A549 (cell line): ENCODE measurements around the genes ATP6V1FNB, TSPAN33 and AHCYL2.

DNA sequence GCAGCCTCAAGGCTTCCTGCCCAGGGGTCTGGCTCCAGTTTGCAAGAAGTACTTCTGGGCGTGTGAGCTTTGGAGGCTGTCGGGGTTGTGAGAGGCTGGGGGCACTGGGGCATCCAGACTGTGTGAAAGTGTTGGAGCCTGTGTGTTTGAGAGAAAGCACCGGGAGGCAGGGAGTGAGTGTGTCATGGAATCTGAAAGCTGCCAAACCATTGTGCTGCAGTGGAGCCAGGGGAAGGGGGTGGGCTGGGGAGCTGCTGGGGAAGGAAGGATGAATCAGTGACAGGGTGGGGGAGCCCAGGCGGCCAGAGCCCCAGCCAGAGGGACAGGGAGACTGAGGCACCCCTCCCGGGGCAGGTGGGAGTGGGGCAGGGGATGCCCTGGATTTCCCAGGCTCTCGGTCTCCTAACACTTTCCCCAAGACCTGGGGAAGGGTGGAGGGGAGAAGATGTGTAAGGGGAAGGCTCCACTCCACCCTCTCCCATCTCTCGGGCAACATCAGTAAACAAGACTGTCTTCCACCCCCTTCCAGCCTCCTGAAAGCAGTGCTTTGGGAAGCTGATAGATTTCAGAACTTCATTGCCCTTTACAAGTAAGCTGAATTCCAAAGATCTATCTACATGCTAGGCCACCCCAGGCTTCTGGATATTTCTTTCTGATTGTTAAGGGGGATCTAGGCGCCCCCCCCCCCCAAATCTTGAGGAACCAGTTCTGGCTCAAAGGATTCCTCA, 3.6 kb downstream of the FLNC start:
- PRO-cap, result no peak
CAGE:
- cytosol, long polyA plus RNA, result no peak
- long polyA plus RNA, result no peak
- nucleus, long polyA plus RNA, result no peak

GRCh38 chr7:128835794-128836342, 5.7 kb downstream of the FLNC start:
- PRO-cap, result no peak
CAGE:
- cytosol, long polyA plus RNA, result no peak
- long polyA plus RNA, result no peak
- nucleus, long polyA plus RNA, result no peak

DNA sequence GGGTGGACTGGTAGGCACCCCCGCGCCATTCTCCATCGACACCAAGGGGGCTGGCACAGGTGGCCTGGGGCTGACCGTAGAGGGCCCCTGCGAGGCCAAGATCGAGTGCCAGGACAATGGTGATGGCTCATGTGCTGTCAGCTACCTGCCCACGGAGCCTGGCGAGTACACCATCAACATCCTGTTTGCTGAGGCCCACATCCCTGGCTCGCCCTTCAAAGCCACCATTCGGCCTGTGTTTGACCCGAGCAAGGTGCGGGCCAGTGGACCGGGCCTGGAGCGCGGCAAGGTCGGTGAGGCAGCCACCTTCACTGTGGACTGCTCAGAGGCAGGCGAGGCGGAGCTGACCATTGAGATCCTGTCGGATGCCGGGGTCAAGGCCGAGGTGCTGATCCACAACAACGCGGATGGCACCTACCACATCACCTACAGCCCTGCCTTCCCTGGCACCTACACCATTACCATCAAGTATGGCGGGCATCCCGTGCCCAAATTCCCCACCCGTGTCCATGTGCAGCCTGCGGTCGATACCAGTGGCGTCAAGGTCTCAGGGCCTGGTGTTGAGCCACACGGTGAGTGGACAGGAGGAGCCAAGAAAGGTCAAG, 14.6 kb downstream of the FLNC start:
- PRO-cap, result no peak
CAGE:
- cytosol, long polyA plus RNA, result no peak
- long polyA plus RNA, result no peak
- nucleus, long polyA plus RNA, result no peak

DNA sequence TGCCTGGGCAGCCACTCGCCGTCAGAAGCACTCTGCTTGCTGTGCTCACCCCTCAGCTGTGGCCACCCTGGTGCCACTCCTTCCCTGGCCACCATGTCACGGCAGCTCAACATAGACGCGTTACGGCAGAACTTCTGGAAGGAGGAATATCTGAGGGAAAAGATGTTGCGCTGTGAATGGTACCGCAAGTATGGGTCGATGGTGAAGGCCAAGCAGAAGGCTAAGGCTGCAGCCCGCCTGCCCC, at the start of gene ATP6V1FNB:
TSS of gene ATP6V1FNB (plus strand) at position 14 of the 244 bp plus-strand sequence.
- PRO-cap, result no peak
CAGE:
- cytosol, long polyA plus RNA, result no peak
- long polyA plus RNA, result no peak
- nucleus, long polyA plus RNA, result no peak

DNA sequence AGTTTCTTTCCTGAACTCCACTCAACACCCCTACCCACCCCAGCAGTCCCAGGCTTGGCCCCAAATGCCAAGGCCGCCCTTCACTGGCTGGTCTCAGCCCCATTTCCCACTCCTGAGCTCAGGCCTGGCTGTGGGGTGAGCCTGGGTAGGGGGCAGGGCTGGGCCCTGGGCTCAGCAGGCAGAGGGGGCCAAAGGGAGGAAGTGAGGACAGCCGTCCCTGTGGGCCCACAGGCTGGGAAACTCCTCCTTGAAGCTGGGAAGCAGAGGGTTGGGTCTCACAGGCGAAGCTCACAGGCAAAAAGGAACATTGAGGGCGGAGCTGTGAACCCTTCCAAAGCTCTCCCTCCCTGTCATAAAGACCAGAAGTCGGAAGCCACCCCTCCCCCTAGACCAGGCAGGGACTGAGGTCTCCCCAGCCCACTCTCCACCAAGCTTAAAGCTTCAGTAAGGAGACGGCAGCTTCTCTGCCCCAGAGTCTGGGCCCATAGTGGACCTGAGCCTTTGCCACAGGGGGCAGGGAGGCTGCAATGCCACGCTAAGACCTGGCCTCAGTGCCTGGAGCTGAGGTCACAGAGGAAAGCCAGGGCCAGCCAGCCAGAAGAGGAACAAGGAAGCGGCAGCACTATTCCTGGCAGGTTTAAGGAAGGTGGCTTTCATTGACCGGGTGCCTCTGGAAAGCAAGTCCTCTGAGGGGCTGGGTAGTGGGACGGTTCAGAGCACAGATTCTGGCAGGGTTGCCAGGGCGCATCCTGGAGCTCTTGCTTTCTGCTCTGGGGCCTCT, 1.0 kb upstream of the KCP start:
- PRO-cap, result no peak
CAGE:
- cytosol, long polyA plus RNA, result no peak
- long polyA plus RNA, result no peak
- nucleus, long polyA plus RNA, result no peak

DNA sequence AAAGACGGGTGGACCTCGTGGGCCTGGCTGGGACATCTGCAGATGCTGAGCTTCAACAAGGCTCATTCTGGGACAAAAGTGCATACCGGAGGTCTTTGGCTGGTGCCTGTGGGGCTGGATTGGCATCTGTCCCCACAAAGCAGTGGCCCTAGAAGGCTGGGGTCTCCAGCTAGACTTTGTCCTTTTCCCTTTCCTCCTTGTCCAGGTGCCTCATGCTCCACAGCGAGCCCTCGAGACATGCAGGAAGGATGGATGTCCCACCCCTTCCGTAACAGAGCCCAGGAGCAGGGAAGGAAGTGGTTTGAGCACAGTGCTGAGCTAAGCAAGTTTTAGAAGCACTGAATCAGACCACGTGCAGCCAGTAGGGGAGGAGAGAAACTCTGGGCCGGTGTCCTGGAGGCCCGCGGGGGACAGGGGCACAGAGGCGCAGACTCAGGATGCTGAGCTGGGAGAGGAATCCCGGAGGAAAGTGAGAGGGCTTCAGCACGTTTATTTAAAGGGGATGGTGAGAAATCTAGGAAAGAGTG, 4.6 kb upstream of the IRF5 start:
- PRO-cap, result no peak
CAGE:
- cytosol, long polyA plus RNA, result no peak
- long polyA plus RNA, result no peak
- nucleus, long polyA plus RNA, result no peak

GRCh38 chr7:128938816-128940007, 1.5 kb downstream of the IRF5 start:
- PRO-cap, result no peak
CAGE:
- cytosol, long polyA plus RNA, result no peak
- long polyA plus RNA, result no peak
- nucleus, long polyA plus RNA, result no peak

- PRO-cap, result no peak
CAGE:
- cytosol, long polyA plus RNA, result no peak
- long polyA plus RNA, result no peak
- nucleus, long polyA plus RNA, result no peak
These were observed 33.8 kb upstream of the TSPAN33 start for GRCh38 chr7:129110584-129111223.

- PRO-cap, result no peak
CAGE:
- cytosol, long polyA plus RNA, result no peak
- long polyA plus RNA, result no peak
- nucleus, long polyA plus RNA, result no peak
These were observed 7.2 kb upstream of the TSPAN33 start for GRCh38 chr7:129137184-129137734.

- PRO-cap, result bidirectional peak, plus-strand start at chr7:129144718, minus-strand start at chr7:129144374
CAGE:
- cytosol, long polyA plus RNA, result start-site peak on the plus strand at chr7:129144699-129144750, 161 and 733 reads in 2 replicates
- long polyA plus RNA, result no peak
- nucleus, long polyA plus RNA, result start-site peak on the plus strand at chr7:129144697-129144751, 56 and 395 reads in 2 replicates
These were observed at the start of gene TSPAN33 for GRCh38 chr7:129144256-129144869. Gene TSPAN33 (plus strand): TSS chr7:129144707.

GRCh38 chr7:129169115-129169657, 19.2 kb upstream of the SMO start:
- PRO-cap, result no peak
CAGE:
- cytosol, long polyA plus RNA, result no peak
- long polyA plus RNA, result no peak
- nucleus, long polyA plus RNA, result no peak

DNA sequence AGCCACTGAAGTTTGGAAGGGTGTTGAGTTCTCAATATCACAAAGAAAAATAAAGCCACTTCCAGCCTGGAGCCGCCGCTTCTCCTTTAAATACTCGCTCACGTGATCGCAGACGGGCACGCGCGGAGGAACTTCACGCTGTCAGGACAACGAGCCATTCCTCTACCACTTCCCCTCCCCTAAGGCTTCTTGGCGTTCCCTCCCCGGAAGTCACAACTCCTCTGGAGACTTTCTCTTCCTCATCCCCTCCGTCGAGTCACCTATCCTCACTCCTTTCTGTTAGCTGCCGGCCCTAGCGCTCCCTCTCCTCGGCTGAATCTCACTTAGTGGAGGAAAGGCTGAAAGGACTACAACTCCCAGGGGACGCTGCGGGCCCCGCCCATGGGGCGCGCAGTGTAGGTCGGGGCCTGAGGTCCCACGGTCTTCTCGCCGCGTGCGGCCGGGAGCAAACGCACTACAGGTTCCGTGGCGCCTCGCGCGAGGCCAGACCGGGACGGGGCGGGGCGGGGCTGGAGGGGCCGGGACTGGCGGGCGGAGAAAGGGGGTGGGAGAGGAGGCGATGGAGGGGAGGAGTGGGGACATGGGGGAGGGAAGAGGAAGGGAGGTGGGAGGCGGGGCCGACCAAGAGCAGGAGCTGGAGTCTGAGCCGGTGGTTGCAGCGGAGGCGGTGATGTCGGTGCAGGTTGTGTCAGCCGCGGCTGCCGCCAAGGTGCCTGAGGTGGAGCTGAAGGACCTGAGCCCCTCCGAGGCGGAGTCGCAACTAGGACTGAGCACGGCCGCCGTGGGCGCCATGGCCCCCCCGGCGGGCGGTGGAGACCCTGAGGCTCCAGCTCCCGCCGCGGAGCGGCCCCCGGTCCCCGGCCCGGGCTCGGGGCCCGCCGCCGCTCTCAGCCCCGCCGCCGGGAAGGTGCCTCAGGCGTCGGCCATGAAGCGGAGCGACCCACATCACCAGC, at the start of gene AHCYL2:
TSS of gene AHCYL2 (plus strand) at position 624 of the 953 bp plus-strand sequence.
- PRO-cap, result bidirectional peak, plus-strand start at position 656 of the sequence, minus-strand start at position 428 of the sequence
CAGE:
- cytosol, long polyA plus RNA, result no peak
- long polyA plus RNA, result start-site peak on the plus strand centred at position 608 of the sequence, 120 bp wide, 38 and 45 reads in 2 replicates
- nucleus, long polyA plus RNA, result no peak

- PRO-cap, result no peak
CAGE:
- cytosol, long polyA plus RNA, result no peak
- long polyA plus RNA, result no peak
- nucleus, long polyA plus RNA, result no peak
These were observed 85.3 kb downstream of the AHCYL2 start for GRCh38 chr7:129310057-129310573.

- PRO-cap, result no peak
CAGE:
- cytosol, long polyA plus RNA, result no peak
- long polyA plus RNA, result no peak
- nucleus, long polyA plus RNA, result no peak
These were observed 85.9 kb downstream of the AHCYL2 start for GRCh38 chr7:129310574-129311216.

DNA sequence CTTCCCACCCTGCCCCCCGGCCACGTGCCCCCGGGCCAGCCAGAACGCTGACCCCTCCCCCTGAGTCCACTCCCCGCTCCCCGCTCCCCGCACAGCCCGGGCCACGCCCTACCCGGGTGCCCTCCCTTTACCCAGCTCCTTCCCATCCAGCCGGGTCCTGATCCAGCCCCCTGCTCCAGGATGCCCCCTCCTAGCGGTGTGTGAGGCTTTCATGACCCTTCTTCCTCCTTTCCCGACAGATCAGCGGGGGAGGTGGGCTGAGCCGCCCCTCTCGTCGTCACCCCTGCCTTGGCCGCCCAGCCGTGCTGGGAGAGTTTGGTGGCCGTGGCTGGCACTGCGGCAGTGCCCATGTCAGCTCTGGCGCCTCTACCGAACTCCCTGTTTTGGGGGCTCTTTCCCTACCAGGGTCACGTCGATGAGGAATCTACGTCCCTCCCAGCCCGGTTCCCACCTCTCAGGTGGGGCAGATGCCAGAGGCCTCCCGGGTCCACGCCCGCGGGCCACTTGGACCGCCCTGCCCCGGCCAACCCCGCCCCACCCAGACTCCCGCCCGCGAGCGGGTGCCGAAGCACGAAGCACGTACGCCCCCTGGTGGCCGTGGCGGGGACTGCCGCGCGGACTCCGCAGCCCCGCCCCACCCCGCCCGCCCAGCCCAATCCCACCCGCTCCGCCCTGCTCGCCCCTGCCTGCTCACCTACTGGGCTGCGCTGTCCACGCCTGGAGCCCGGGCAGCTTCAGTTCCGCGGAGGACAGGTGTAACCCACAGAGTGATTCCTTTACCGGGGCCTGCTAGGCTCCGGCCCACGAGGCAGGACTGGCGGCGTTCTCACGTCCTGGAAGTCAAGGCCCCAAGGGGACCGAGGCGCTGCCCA, 127.2 kb downstream of the UBE2H start:
- PRO-cap, result no peak
CAGE:
- cytosol, long polyA plus RNA, result no peak
- long polyA plus RNA, result no peak
- nucleus, long polyA plus RNA, result no peak

DNA sequence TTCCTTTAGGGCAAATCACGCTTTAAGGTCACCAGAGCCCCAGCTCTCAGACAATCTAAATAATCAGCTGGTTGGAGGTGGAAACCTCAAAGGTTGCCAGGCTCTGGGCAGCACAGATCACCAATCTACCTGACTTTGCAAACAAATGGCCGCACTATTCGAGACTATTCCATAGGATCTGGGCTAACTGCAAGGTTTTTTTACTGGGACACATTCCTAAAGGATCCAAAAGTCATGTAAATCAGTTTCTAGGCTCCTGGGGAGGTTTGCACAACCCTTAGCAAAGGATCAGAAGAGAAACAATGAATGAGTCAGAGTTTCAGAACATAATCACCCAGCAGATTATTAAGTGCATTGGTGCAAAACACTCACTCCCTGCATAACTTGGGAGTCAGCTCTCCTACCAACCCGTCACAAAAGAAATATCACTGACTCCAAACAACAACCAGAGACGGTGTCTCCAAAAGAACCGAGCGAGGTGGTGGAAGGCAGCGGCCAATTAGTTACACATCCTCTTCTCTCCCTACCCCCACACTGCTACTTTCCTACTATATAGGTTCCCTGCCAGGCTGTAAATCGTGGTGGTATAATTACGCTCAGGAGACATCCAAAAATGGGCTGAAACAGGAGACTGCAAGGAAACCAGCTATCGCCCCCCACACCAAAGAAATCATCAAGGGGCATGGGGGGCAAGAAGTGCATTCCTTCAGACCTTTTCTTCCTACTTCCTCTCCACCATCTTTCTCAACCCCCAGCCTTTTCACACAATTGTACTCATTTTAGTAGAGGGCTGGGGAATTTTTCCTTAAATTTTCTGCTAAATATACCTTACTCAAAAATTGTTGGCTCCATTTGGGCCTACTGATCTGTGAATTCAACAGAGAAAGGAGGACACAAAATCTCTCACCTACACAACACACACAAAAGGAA, 3.3 kb downstream of the UBE2H start:
- PRO-cap, result no peak
CAGE:
- cytosol, long polyA plus RNA, result no peak
- long polyA plus RNA, result no peak
- nucleus, long polyA plus RNA, result no peak

GRCh38 chr7:130008600-130009462, 42.3 kb downstream of the ZC3HC1 start:
- PRO-cap, result no peak
CAGE:
- cytosol, long polyA plus RNA, result no peak
- long polyA plus RNA, result no peak
- nucleus, long polyA plus RNA, result no peak

GRCh38 chr7:130009786-130010565, 41.2 kb downstream of the ZC3HC1 start:
- PRO-cap, result no peak
CAGE:
- cytosol, long polyA plus RNA, result no peak
- long polyA plus RNA, result no peak
- nucleus, long polyA plus RNA, result no peak

DNA sequence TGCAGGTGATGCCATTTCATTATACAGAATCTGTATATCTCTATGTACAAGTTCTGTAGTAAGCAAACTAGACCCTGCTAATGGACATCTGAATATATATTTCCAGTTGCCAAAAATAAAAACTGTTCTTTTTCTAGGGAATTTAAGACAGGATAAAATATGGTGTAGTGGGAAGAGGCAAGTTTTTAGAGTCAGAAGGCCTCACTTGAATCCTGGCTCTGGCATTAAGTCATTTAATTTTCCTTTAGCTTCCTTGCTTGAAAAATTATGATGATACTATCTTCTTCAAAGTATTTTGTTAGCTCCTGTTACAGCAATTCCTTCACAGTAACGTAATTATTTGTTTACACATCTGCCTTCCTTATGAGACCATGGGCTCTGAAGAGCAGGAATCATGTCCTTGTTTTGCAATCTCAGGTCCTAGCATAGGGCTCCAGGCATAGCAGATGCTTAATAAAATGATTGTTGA, 25.3 kb downstream of the KLHDC10 start:
- PRO-cap, result no peak
CAGE:
- cytosol, long polyA plus RNA, result no peak
- long polyA plus RNA, result no peak
- nucleus, long polyA plus RNA, result no peak

DNA sequence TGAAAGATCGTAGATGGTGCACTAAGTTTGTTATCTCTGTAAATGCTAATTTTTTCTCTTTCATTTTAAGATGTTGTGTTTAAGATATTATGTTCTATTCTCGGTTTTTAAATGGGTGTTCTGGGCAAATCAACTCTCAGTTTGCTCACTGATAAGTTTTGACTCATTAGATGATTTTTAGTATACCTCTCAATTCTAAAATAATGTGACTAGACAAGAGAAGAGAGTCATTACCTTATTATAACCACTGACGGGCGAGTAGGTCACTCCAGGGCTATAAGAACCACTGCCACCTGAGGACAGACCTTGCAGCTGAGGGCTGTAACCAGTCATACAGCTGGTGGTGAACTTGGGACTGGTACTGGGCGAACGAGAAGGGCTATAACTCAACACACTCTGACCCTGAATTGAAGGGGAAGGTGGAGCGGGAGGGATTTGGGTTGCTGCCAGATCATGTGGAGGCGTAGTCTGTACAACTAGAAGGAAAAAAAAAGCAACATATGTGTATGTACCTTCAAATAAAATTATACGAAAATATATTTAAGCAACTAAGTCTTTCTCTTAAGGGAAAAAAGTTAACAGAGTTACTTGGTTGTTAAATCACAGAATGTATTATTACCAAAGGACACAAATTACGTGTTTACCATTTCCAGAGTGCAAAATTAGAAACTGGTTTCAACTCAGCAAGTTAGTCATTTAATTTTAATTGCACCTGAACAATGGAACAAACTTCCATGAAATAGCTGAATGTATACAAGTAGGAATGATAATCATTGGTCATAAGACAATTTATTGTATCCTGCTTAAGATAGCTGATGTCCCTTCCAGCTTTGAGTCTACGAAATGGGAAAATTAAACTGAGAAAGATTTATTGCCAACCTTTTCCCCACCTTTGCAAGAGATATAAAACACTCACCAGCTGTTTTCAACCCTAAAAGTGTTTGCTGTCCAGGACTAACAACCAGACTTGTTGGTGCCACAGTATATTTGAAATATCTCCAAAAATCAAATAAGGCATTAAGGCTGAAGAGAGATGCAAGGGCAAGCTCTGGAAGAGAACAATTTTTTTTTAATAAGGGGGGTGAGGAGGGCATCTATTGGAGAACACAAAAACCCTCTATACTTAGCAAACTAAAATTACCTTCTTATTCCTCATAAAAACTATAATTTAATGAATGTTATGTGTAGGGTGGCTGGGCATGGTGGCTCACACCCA, 3.2 kb downstream of the TMEM209 start:
- PRO-cap, result no peak
CAGE:
- cytosol, long polyA plus RNA, result no peak
- long polyA plus RNA, result no peak
- nucleus, long polyA plus RNA, result no peak